Islet of Langerhans (tissue), 1 donor: ENCODE data around the genes UPK3BL2 and SLC26A5.

GRCh38 chr7:102543374-102543756, at the start of gene UPK3BL2:
Gene UPK3BL2, minus strand, starts transcription at chr7:102543696.
- RRBS: no CpG with 5 or more reads among the region's 8 CpGs

- RRBS: no CpG with 5 or more reads among the region's 7 CpGs
Measured at GRCh38 chr7:102934299-102934737, 21.5 kb downstream of the LRRC17 start.

- RRBS: no CpG with 5 or more reads among the region's 7 CpGs
Measured at GRCh38 chr7:103101064-103101918, 26.4 kb downstream of the ARMC10 start.

GRCh38 chr7:103113178-103113635, 35.7 kb downstream of the NAPEPLD start:
- RRBS: no CpG with 5 or more reads among the region's 1 CpG

DNA sequence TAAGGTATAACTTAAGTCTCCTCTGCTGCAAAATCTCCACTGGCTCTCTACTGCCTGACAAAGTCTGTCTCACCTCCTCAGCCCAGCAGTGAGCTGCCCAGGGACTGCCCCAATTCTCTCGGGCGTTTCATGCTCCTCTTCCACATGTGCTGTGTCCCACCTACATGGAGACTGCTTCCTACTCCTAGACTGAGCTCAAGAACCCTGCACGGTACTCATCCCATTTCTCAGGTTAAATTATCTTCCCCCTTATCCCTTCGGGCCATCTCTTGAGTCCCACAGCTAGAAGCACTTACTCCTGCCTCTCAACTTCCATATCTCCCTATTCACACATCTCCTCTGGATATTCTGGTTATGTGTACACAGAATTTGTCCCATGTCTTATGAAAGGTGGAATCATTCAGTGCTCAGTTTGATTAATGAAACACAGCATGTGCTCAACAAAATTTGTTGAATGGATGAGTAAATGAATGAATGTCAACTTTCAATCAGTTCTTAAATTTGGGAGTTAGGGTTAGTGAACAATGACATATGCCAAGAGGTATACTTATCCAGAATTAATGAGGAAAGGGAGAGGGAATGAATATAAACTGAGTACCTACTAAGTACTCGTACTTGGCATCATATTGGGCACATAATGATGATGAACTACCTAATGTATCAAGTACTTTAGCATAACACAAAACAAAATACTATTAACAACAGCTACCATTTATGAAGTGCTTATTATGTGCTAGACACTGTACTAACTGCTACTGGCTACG, 25.8 kb downstream of the NAPEPLD start:
- RRBS: no CpG with 5 or more reads among the region's 6 CpGs

DNA sequence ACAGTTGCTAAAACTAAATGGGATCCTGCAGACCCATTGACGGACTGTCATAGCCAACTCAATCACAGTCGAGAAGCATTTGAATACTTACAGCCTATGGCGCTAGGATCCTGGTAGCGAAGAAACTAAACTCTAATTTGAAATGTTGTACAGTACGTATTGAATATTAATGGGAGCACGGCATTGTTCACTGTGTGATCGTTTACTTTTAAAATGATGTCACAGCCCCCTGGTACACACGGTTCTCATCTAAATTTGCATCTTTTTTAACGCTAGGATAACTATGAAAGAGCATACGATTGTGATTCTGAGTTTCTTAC, 842 bp upstream of the NAPEPLD start:
- RRBS: no CpG with 5 or more reads among the region's 10 CpGs

- RRBS: no CpG with 5 or more reads among the region's 6 CpGs
Measured at GRCh38 chr7:103155605-103156037, 6.7 kb upstream of the NAPEPLD start.

DNA sequence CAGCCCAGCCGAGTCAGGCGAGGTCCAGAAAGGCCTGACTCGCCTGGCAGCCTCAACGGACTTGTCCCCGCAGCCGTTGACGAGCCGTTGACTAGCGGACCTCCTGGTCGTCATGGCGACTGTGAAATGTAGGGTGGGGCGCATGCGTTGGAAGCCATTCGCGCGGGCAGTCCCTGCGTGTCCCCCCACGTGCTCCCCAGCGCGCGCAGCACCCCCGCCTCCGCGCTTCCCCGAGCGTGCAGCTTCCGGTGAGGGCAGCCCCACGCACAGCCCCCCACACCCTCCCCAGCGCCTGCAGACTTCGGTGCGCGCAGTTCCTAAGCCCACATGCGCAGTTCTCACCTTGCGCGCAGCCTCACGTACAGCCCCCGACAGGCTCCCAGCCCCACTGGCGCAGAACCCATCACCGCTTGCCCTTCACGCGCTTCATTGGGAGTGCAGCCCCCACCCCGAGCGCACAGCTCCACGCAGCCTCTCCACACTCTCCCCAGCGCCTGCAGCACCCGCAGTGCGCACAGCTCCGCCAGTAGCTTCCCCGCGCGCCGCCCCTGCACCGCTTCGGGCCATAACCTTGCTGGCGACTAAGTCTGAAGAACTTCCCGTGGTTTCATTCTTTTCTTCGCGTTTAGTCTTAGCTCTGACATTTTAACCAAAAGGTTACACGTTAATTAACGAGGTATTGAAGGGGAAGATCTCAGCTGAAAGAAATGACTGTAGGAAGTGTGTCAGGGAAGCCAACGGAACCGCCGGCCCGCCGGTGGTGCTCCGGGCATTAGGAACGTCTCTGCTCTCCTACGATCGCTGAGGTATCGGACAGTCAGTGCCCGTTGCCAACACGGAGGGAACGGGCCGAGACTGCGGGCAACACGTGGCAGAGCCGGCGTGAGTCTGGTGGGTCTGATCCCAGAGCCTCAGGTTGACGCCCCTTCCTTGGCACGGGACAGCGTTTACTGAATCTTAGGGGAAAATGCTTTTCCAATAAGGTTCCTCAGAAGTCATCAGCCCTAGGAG, 16.7 kb upstream of the PMPCB start:
- RRBS: 0% methylated on average over 4 of the region's 81 CpGs

- RRBS: no CpG with 5 or more reads among the region's 7 CpGs
Measured at GRCh38 chr7:103317897-103318433, 20.7 kb downstream of the PMPCB start.

DNA sequence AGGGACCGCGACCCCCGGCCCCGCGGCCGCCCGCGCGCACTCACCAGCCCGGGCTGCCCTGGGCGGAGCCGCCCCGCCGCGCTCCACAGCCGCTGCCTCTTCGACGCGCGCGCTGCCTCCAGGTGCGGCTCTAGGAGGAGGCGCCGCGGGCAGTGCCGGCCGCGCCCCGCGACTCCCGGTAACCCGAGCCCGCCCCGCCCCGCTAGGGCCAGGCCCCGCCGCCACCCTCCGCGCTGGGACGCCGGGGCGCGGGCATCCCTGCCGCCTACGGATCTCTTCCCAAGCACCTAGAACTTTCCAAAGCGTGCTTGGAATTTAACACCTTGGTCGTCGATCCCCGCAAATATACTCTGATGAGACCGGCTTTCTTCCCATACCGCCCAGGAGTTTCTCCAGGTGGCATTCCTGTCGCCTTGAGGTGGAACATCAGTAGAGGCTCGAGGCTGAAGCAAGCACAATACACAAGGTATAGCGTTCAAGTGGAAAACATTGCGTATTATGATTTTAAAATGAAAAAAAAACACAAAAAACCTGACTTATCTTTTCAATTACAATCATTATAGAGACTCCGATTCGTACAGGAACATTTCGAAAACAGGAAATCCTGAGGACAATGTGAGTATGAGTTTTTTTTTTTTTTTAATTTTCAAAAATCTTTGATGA, at the start of gene SLC26A5:
SLC26A5 (minus strand) TSS at position 154 of the 663 bp plus-strand sequence.
- RRBS: 4% methylated on average over 11 of the region's 58 CpGs

DNA sequence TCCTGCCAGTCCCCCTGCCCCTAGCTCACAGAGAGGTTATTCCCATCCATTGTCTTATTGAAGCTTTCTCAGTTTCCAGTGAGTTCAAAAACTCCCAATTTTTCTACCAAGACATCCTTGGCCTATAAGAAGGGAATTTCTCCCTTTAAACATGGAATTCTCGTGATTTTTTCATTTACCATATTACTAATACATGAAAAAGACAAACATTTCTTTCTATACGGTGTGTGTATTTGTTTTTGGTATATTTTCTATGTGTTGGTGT, 142.5 kb downstream of the LHFPL3 start:
- RRBS: no CpG with 5 or more reads among the region's 2 CpGs

- RRBS: no CpG with 5 or more reads among the region's 4 CpGs
Measured at GRCh38 chr7:104710384-104710788, 303.6 kb upstream of the KMT2E start.

- RRBS: no CpG with 5 or more reads among the region's 19 CpGs
Measured at GRCh38 chr7:104883681-104884620, 130.1 kb upstream of the KMT2E start.

DNA sequence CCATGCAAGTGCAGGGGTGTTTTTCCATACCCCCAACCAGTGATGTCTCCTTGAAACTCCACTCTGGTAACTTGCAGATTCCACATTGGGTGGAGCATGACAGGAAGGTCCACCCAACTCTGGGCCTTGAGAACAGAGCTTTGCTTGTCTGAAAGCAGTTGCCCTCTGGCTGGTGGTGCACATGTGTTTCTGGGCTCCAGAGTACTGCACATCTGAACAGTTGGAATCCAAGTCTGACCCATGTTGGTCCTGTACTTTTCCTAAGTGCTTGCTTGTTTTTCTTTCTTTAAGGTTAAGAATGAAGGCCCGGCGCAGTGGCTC, 84.9 kb upstream of the KMT2E start:
- RRBS: no CpG with 5 or more reads among the region's 2 CpGs

DNA sequence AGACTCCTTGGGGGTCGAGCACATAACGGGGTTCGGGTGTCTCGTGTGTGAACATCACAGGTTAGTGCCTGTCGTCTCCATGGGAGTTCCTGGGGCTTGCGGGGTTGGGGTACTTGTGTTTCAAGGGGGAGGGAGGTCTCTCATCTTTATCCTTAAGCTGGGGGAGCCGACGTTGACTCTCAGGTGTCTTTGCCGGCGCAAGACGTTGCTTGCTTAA, 379 bp downstream of the KMT2E start:
- RRBS: no CpG with 5 or more reads among the region's 11 CpGs

- RRBS: no CpG with 5 or more reads among the region's 3 CpGs
Measured at GRCh38 chr7:105264569-105265429, 123.9 kb downstream of the SRPK2 start.

- RRBS: no CpG with 5 or more reads among the region's 1 CpG
Measured at GRCh38 chr7:105308951-105309399, 79.7 kb downstream of the SRPK2 start.

- RRBS: no CpG with 5 or more reads among the region's 17 CpGs
Measured at GRCh38 chr7:105677621-105678753, 96.7 kb upstream of the EFCAB10 start.

DNA sequence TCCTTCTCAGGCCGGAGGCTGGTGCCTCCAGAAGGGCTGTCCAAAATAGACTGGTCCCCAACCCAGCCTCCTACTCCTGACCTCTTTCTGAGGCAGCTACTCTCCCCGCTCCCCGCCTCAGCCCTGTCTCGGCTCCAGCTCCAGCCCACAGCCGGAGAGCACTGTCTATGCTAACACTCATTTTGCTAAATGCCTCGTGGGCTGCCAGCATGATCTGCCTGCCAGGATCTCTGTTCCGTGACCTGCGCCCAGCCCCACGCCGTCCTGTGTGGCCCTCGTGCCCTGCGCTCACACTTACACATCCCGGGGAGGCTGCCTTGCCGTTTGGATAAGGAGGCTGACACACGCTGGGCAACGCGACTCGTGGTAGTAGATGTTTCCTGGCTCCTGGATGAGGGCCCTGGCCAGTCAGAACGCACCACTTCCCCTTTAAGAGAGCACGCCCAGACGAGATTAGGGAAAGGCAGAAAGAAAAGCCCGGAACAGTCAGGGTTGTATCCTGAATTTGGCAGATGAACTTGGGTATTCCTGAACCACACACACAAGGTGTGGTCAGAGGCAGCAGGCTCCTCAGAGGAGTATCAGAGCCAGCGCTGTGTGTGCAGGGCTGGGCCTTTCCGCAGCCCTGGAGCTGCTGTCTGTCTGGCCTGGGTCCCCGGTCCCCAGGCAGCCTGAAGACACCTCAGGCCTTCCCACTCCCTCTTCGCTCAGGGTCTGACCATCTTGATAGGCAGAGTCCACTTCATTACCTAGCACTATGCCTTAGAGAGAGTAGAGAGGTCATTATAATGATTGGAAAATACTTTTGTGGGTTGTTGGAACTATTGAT, 97.7 kb upstream of the EFCAB10 start:
- RRBS: no CpG with 5 or more reads among the region's 26 CpGs

GRCh38 chr7:105777503-105778249, 98.7 kb downstream of the ATXN7L1 start:
- RRBS: no CpG with 5 or more reads among the region's 6 CpGs